Parietal lobe (tissue), 2 donors: ENCODE data around the genes SPATA24 and DNAJC18.

- RAMPAGE, long total RNA = start-site peak on the minus strand at chr5:139404074-139404103, 8 and 7 reads in 2 replicates
Observed at GRCh38 chr5:139403494-139404688, at the start of gene SPATA24. Gene SPATA24, minus strand, starts transcription at chr5:139404089.

- RAMPAGE, long total RNA = no peak
Observed at GRCh38 chr5:139437176-139437776, 2.0 kb downstream of the DNAJC18 start.

- RAMPAGE, long total RNA = no peak
Observed at GRCh38 chr5:139438607-139439905, at the start of gene DNAJC18. Gene DNAJC18, minus strand, starts transcription at chr5:139439525.

GRCh38 chr5:139459305-139459830 is 3.2 kb downstream of the ECSCR start:
- RAMPAGE, long total RNA = no peak

DNA sequence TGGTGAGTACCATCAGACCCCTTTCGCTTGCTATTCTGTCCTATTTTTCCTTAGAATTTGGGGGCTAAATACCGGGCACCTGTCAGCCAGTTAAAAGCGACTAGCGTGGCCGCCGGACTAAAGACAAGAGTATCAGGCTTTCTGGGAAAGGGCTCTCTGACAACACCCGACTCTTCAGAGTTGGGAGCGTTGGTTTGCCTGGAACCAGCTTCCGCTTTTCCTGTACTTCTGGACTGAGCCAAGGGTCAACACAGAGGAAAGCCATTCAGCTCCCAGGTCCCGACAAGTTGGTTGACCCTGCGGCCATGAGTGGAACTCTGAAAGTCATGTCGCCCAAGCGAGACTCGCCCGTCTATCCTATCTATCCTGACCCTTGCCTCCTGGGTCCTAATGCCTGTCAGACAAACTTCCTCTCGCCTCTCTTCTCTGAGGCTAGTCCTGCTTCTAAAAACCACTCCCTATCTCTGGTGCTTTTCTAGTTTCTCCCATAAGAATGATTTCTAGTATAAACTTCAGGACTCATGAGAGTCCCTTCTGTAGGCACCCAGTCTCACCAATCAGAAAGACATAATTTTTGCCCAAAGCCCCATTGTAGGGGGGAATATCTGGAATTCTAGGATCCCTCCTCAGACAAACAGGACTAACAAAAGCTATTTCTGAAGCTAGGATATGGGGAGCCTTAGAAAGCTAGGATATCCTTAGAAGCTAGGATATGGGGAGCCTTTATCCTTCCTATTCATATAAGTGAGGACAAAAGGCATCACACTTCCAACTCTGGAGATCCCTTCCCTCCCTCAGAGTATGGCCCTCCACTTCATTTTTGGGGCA is 21.5 kb upstream of the STING1 start:
- RAMPAGE, long total RNA = no peak

GRCh38 chr5:139570273-139570743 is 9.2 kb downstream of the UBE2D2 start:
- RAMPAGE, long total RNA = no peak

GRCh38 chr5:139655595-139656481 is 7.7 kb downstream of the CXXC5 start:
- RAMPAGE, long total RNA = no peak

DNA sequence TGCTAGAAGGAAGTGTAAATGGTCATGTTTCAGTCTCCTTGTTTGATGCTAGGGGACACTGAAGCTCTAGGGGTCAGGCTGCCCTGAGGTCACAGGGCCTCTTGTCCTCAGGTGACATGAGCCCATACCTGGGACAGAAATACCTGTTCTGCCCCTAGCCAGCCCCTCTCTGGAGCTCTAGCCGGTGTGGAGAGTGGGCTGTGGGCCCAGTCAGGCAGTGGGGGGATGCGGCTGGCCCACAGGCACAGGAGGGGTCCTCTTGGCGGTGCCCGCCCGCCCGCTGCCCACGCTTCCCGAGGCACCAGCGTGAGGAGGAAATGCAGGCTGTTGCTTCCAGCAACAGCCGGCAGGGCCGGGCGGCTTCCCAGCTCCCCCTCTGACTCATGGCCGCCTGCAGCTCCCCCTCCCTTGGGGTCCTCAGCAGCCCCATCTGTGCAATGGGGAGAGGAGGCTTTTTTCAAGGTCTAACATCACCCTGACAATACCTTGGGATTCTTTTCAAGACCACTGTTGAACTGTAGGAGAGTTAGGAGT is 10.3 kb downstream of the CXXC5 start:
- RAMPAGE, long total RNA = no peak

DNA sequence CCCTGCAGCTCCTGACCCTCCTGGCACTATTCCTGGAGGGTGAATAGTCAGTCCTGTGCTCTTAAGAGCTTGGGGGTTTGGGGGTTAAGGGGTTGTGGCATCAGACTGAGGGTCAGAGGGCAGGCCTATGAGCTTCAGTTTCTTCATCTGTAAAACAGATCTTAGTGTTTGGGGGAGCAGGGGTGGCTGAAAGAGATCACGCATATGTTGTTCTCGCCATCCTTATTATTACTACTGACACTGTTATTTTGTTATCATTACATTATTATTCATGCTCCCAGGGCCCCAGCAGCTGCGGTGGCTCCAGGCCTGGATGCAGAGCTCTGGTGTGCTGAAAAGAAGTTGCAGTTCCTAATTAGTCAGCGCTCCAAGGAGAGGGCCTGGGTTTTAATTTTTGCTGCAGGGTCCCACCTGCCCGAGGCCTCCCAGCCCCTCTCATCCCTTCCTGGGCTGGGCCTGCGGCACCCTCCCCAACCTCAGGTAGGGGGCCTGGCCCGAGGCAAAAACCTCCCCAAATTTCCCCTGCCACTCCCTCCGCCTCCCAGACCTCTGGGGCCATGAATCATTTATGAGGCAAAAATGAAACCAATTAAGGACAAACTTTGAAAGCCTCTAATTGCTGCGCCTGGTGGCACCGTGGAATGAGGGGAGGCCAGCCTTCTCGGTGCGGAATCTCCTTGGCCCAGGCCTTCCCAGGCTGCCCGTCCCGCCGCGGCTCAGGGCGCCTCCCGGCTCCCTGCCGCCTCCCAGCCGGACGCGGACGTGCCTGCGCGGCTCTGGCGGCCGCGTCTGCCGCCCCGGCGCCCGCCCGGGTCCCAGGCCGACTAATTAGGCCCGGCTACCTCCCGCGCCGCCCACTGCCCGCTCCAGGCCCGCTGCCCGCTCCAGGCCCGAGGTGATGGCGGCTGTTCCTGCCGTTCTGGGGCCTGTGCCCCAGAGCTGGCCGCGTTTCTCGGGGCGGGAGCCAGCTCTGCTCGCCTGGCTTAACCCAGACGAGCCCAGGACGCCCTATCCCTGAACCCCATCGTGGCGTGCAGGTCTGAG is 19.8 kb downstream of the CXXC5 start:
- RAMPAGE, long total RNA = no peak

- RAMPAGE, long total RNA = no peak
Observed at GRCh38 chr5:139690173-139691302, 42.4 kb downstream of the CXXC5 start.

- RAMPAGE, long total RNA = no peak
Observed at GRCh38 chr5:139697197-139697963, 49.2 kb downstream of the CXXC5 start.

GRCh38 chr5:139701020-139701902 is 53.1 kb downstream of the CXXC5 start:
- RAMPAGE, long total RNA = no peak

DNA sequence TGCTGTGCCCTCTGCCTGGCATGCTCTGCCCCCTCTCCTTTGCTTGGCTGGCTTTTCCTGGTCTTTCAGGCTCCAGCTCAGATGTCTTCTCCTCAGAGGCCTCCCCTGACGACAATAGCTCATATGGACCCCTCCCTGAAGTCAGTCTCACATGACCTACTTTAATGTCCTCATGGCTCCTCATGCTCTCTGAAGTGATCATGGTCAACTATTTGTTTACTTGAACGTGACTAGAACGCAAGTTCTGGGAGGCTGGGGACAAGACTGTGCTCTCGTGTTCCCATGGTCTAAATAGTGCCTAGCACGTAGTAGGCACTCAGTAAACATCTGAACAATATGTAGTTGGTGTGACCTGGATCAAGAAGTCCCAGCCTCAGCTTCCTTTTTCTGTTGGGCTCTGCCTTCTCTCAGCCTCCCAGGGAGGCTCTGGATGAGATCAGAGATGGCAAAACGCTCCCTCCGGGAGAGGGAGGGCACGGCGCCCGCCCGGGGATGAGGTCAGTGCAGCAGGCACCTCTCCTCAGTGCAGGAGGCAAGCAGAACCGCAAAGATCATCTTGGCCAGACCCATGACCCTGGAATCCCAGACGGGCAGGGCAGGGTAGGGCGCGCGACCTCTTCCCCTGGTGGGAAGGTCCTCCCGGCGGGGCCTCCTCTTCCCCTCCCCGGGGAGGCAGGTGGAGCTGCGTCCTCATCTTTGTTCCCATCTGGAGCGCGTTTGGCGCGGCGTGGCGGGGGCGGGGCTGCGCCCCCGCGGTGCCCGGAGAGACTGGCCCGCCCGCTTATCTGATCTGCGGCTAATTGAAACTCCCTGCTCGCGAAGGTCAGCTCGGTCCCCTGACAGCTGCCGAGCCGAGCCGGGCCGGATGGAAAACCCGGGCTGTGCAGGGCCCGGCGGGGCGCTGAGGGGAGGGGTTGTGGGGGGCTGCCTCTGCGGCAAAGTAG is 60.7 kb downstream of the CXXC5 start:
- RAMPAGE, long total RNA = no peak

DNA sequence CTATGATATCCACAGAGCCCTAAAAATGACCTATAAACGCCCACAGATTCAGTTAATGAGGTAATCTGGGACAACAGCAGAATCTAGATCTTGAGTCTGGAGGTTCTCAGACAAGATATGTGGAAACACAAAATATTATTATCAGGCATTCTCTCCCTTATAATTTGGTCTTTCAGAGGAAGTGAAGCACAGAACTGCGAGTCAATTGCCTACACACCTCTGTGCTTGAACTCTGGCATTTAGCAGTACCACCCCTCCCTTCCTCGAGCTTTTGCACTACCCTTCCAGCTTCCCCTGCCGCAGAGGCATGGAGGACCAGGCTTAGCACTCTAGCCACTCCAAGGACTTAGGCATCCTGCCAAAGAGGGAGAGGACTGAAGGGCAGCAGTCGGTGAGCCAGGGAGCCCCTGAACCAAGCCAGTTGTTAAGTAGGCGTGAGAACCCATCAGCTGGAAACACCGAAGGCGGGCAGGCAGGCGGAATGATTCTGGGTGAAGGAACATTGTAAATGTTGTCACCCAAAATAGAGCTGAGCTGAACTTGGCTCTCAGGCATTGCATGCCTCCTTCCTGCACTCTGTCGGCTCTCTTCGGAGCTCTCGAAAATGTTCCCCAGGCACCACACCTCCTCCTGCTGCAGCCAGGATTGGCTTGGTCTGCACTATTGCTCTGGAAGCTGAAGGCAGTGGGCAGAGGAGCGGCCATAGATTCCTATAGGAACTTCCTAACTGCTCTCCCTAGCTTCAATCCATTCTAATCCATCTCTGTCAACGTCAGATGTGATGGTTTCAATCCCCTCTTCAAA is 42.8 kb downstream of the NRG2 start:
- RAMPAGE, long total RNA = no peak

DNA sequence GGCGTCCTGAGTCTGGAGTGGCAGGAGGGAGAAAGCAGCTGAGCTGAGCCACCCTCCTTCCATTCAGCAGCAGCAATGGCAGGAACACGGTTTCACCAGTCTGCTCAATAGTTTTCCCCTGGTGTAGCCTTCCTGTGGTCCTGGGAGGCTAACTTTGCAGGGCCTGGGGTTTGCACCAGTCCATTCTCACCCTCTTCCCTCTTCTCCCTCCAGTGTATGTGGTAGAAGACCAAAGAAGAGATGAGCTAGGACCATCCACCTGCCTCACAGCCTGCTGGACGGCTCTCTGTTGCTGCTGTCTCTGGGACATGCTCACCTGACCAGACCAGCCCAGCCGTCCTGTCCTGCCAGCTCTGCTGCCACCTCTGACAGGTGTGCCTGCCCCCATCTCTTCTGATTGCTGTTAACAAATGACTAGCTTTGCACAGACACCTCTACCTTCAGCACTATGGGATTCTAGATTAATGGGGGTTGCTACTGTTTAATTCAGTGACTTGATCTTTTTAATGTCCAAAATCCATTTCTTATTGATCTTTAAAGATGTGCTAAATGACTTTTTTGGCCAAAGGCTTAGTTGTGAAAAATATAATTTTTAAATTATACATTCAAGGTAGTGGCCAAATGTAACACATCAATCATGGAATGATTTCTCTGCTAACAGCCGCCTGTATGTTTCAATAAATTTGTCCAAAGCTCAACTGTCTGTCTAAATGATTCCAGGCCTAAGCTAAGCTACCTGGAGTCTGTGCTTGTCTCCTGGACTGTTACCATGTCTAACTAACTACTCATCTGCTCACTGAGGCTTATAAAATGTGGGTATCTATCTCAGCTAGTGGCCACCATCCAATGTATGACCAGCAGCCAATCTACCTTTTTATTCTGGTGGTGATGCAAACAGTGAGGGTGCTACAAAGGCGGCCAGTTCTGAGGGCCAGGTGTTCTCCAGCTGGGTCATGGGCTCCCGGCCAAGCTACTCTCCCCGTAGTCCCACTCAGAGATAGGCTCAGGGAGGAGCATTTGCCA is 59.5 kb downstream of the PFDN1 start:
- RAMPAGE, long total RNA = no peak

DNA sequence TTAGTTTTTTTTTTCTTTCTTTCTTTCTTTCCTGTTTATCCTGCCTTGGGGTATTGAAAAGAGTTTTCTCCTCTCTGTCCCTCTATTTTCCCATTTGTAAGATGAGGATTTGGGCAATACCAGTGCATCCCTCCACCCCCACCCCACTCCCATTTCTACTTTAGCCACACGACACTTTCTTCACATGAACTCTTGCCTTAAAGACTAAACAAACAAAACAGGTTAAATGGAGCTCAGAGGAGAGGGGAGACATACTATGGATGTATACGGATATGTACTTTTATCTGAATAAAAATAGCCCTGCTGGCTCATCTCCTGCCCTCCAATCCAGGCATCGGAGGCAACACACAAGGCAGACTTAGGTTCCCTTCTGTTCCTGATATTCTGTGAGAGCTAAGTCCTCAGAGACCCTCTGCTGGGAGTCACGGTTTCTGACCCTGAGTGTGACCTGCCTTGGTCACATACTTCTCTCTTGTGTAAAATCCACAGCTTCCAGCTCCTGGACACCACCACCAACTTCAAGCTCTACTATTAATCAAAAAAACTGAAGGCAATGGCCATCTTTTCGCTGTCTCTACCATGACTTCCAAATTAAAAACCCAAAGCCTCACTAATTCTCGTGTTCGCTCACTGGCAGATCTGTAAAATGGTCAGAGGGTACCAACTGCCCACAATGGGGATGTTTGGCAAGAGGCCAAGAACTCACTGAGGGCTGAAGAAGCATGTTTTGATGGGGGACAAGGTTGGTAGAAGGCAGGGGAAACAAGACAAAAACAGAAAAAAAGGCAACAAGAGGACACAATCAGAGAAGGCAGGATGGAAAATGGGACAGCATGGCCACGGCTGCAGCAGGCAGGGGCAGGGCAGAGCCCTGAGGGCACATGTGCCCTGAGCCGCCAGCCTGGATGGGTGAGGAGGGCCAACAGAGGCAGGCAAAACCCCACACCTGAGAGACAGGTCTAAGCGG is 50.6 kb downstream of the PFDN1 start:
- RAMPAGE, long total RNA = no peak

DNA sequence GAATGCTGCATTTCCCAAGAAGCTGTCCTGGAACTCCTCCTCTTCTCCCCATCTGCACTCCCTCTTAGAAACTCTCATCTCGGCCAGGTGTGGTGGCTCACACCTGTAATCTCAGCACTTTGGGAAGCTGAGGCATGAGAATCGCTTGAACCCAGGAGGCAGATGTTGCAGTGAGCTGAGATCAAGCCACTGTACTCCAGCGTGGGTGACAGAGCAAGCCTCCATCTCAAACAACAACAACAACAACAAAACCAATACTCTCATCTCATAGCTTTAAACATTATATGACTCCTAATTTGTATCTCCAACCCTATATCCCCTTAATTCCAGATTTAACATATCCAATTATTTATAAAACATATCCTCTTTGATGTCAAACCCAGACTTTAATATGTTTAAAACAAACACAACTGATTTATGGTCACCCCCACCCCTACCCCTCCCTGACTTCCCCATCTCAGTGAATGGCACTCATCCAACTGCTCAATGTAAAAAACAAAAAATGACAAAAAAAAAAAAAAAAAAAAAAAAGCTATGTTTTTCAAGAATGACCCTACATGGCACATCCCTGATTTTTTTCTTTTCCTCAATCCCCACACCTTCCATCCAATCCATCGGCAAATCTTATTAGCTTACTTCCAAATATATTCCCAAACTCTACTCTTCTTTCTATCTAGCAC is 46.6 kb downstream of the PFDN1 start:
- RAMPAGE, long total RNA = no peak

GRCh38 chr5:140257437-140258102 is 45.3 kb downstream of the PFDN1 start:
- RAMPAGE, long total RNA = no peak

DNA sequence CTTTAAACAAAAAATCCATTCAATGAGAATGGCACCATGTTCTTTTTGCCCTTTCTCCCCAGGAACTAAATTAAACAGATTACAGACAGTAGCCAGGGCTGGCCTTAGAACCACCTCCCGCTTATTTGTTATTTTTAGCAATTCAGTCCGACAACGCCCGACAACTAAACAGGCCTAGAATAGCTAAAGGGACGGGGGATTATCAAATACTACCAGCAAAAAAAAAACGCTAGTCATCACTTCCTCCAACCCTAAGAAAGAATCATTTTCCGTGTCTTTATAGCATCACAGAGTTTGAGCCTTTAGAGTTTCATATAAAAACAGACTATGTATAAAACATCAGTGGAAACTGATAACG is 35.4 kb downstream of the PFDN1 start:
- RAMPAGE, long total RNA = no peak

DNA sequence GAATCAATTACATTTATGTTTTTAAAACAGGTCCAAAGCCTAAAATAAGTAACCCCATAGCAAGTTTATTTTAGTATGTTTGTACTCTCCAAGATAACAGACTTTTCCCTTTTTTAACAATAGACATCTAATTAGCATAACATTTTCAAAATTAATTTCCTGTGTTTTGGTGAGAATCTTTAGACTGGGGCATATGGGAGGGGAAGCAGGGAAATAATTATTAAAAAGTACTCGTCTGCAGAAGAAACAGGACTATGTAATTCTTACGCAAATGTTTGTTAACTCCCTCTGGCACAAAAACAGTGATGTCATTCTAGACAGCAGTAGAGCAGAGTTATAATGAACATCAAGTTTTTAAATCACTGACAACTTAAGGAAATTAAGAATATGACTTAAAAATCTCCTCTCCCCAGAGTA is 9.5 kb downstream of the PFDN1 start:
- RAMPAGE, long total RNA = no peak